Peripheral blood mononuclear cell (primary cell): ENCODE data around the genes USP14 and SMCHD1.

- PRO-cap, 8 experiments = no peak in any of the 8 experiments
Measured at GRCh38 chr18:73240-73680, 23.8 kb upstream of the TUBB8B start.

DNA sequence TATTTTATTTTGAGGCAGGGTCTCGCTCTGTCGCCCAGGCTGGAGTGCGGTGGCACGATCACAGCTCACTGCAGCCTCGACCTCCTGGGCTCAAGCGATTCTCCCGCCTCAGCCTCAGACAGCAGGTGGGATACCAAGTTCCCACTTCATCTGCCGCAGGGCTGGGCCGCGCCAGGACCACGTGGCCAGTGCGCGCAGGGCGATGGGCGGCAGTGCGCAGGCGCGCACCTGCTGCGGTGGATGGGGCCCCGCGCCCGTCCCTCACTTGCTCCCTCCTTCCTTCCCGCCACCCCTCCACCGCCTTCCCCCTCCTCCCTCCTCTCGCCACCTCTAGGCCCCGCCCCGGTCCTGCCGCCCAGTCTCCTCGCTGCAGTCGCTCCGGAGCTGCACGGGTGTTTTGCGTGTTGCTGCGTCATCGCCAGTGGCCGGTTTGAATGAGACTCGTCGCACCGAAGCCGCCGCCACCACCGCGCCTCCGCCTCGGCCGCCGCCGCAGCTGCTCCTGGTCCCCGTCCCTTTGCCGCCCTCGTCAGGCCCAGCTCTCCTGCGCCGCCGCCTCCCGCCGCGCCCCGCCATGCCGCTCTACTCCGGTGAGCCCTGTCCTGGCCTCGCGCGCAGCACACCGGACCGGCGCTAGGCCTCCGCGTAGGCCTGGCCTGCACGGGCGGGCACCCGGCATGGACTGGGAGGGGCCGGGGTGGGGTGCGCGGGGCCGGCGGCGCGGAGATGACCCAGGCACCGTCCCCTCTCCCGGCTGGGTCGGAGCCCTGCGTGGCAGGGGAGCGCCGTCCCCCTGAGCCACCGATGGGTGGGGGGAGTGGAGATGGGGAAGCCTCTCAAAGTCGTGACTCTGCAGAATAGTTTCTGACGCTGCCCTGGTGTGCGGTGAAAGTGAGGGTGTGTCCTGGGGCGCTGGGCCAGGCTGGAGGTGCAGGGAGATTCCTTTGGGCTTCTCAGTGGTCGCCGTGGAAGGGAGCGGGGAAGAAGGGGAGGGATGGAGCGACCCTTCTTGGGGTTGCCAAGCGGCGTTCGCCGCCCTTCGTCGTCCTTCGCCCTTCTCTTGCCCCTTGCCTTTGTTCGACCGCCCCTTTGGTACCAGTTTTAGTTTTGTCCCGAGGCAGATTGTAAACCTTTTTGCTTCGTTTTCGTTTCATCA is at the start of gene USP14:
TSS of gene USP14 (plus strand) at position 433 of the 1,156 bp plus-strand sequence.
- PRO-cap, 8 experiments = peak in 8 of 8 experiments; most common plus-strand start position 464 of the sequence (in 8); most common minus-strand start position 769 of the sequence (in 6)

DNA sequence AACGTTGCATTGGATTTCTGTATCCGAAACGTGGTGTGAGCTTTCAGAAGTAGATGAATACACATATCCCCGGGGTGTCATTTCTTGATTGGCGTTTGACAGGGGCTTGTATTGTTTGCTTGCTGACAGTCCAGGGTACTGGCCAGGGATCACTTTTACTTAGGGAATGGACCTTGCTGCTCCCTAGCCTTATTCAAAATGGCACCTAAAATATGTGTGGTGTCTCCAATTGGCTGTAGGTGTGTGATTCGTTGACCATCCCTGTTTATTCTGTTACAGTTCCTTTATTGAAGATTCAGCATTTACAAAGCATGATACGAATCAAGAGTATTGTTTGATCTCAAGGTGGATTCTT is 901 bp downstream of the USP14 start:
- PRO-cap, 8 experiments = no peak in any of the 8 experiments

DNA sequence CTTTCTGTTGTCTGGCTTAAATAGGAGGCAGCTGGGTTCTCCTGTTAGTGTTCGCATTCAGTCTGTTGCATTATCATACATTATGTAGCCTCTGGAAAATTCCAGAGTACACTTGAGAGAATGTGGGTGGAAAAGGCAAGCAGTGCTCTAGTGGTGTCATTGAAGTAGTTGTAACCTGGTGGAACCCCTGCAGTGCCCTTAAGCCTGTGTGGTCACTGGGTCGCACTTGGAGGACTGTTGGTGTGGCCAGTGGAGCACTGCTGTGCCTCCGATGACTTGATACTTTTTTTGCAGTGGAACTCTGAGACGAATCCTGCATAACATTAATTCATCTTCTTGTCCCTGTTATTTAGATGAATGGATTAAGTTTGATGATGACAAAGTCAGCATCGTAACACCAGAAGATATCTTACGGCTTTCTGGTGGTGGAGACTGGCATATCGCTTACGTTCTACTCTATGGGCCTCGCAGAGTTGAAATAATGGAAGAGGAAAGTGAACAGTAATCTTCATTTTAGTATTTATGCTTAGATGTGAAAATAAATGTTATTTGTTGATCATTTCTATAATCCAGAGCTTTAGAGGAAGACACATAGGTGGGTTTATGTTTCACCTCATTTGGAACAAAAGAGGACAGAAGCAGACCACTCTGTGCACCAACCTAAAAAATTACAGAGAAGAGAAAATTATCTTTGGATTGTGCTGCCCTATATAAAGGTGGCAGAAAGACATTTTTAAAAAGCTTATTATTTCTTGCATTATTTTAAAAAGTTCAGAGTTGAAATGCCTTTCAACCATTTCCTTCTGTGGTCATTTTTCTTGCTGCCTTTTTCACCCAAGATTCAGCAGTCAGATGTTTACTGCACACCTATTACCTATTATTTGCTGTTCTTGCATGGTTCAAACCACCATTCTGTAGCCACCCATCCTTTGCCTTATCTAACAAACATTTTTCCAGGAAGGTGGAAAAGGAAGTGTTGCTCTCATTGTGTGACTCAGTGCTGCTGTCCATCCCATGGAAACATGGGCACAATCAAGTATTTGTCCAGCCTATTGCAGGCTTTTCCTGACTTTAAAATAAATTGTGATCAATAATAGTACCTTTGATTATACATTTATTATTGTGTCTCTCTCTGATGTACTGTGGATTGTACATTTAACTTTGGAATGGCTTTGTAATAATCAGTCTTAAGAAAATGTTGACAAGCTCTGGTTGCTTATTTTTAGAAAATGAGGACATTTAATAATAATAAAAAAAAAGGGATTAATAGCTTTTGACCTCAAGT is 52.9 kb downstream of the USP14 start:
- PRO-cap, 8 experiments = no peak in any of the 8 experiments

- PRO-cap, 8 experiments = no peak in any of the 8 experiments
Measured at GRCh38 chr18:331377-332045, 63.7 kb upstream of the THOC1 start.

- PRO-cap, 8 experiments = no peak in any of the 8 experiments
Measured at GRCh38 chr18:362557-362872, 94.7 kb upstream of the THOC1 start.

- PRO-cap, 8 experiments = no peak in any of the 8 experiments
Measured at GRCh38 chr18:515108-515911, 14.8 kb upstream of the COLEC12 start.

DNA sequence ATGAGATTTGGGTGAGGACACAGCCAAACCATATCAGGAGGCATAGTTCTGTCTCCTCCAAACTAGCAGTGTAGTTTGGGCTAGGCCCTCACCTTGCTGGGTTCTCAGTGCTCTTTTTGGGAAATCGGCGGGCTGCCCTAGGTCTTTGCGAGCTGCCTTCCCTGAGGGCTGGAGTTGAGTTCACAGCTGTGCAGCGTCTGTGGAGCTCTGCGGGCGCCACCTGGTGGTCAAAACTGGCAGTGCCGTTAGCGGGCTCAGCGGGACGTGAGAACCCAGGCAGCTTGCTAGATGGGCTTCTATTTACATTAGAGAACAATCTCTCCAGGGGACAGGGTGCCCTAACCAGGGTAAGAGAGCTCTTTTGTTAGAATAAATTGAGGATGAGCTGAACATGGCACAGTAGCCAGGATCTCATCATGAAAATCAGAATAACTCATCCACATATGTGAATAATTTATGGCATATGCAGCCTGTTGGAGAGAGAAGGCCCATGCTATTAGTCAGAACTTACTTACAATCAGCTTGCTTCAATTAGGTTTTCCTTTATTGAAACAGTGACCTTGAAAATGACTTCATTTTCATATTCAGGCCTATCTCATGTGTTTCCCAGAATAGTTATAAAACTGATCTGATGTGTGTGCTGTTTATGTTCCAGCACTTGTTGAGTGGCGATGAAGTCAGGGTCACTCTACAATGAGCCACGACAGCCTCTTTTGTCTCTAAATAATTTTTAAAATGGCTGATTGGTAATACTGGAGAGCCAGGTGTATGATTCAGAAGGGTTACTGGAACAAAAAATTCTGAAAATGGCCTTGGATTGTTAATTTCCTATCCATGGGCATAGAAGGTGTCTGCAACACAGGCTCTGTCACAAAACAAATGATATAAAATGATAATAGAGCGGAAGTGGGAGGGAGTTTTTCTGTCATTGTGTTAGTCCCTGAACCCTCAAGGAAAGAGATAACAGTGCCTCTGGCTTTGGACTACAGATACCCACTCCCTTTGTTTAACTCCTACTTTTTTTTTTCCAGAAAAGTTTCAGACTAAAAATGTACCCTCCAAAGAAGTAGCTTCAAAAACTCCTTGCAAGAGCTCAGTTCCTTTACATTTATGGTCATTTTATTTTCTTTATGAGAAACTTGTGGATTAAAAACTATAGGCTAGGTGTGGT is 27.6 kb upstream of the YES1 start:
- PRO-cap, 8 experiments = no peak in any of the 8 experiments

DNA sequence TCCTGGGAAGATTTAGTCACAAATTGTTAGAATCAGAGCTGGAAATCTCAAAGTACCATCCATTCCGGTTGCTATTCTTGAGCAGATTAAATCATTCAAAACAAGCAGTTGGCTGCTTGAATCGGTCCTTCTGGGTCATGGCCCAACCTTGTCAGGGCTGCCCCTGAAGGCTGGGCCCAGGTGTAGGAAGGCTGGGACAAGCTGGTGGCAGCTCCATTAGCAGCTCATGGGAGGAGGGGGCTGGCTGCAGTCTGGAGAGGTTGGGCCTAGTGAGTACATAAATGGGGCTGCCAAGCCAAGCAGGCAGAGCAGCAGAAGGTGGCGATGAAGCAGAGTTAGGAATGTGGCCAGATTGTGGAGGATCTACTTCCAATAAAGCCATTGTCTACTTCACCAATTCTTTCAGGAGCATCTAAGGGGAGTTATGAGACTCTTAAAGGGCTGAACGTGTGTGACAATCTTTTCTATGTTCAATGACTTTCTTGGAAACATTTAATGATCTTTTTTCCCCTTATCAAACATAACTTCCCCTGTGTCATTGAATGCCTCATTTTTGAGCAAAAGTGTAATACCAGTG is 81.4 kb downstream of the ADCYAP1 start:
- PRO-cap, 8 experiments = no peak in any of the 8 experiments

- PRO-cap, 8 experiments = no peak in any of the 8 experiments
Measured at GRCh38 chr18:2350445-2351037, 220.8 kb downstream of the METTL4 start.

DNA sequence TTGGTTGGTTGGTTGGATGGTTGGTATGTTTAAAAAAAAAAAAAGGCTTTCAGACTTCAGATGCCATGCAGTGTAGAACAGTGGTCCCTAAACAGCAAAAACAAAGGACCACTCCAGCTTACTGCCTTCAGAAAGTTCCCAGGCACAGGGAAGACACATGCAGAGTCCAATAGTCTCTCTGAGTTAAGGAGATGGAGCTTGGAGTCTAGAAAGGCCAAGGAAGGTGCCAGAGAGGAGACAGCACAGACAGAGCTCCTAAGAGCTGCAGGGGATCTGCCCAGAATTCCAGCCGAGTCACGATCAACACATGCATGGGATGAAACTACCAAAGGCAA is 15.5 kb downstream of the METTL4 start:
- PRO-cap, 8 experiments = peak in 4 of 8 experiments; most common plus-strand start position 280 of the sequence (in 4)

DNA sequence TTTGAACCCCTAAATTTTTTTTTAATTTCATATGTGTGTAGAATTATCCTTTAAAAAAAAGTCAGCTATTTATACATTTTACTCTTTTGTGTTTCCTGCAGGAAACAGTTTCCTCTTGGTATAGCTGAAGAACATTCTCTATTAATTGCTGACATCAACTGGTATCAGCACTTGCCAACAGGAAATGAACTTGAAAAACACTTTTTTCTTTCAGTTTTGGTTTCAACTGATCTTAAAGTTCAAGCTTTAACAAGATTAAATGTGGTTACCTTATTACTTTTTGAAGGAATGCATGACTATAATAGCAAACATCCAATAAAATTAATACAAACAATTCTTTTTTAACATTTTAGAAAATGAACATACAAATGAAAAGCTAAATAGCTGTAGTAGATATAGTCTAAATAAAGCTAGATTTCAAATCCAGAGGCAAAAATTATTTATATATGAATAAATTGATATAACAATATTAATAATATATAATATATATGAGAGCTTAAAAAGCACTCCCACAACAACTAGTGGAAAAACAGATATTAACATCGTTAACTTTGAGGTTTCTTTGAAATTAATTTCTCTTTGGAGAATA is 34.4 kb downstream of the NDC80 start:
- PRO-cap, 8 experiments = no peak in any of the 8 experiments

GRCh38 chr18:2606340-2606697 is 35.0 kb downstream of the NDC80 start:
- PRO-cap, 8 experiments = peak in 3 of 8 experiments; most common plus-strand start chr18:2606636 (in 3); most common minus-strand start chr18:2606455 (in 1)

DNA sequence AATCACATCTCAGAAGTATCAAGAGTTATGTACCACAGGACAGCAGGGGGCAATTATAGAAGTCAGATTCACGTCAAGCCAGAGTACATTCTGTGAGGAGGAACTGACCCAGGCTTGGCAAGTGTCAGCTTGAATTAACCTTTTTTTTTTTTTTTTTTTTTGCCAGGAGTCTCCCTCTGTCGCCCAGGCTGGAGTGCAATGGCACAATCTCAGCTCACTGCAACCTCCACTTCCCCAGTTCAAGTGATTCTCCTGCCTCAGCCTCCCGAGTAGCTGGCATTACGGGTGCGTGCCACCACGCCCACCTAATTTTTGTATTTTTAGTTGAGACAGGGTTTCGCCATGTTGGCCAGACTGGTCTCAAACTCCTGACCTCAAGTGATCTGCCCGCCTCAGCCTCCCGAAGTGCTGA is 18.1 kb upstream of the SMCHD1 start:
- PRO-cap, 8 experiments = peak in 4 of 8 experiments; most common plus-strand start position 86 of the sequence (in 3); most common minus-strand start position 55 of the sequence (in 3)

- PRO-cap, 8 experiments = peak in 8 of 8 experiments; most common plus-strand start chr18:2655726 (in 7); most common minus-strand start chr18:2655535 (in 7)
Measured at GRCh38 chr18:2655473-2655992, at the start of gene SMCHD1. SMCHD1 (plus strand) TSS chr18:2655726.

DNA sequence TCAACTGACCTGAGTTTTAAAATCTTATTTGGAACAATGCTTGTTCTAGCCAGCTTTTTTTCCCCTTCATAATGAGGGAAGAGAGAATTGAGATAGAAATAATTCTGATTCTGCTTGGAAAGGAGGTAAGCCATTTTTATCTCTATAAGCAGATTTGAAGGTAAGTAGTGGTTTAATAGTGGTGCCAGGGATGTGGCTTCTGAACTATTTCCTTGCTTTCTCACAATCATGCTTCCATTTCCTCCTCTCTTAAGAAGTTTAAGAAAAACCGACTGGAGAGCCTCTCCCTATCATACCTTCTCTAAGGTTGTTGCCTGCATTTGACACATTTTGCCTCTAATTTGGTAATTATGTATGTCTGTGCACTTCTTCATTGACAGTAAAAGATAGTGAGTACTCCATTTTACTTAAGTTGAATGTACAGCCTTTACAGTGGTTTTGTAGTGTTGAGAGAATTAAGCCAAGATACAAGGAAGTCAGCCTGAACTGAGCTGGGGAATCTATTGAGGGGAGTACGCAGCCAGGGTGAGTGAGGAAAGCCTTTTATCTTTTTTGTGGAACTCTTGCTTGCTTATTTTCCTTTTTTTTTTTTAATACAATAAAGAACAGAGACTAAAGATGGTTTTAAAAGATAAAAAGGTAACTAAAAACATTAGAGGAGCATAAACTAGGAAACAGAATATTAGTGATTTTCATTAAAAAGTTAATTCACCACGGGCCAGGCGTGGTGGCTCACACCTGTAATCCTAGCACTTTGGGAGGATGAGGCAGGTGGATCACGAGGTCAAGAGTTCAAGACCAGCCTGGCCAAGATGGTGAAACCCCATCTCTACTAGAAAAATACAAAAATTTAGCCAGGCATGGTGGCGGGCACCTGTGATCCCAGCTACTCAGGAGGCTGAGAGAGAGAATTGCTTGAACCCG is 78.8 kb downstream of the SMCHD1 start:
- PRO-cap, 8 experiments = peak in 5 of 8 experiments; most common plus-strand start position 763 of the sequence (in 4)

DNA sequence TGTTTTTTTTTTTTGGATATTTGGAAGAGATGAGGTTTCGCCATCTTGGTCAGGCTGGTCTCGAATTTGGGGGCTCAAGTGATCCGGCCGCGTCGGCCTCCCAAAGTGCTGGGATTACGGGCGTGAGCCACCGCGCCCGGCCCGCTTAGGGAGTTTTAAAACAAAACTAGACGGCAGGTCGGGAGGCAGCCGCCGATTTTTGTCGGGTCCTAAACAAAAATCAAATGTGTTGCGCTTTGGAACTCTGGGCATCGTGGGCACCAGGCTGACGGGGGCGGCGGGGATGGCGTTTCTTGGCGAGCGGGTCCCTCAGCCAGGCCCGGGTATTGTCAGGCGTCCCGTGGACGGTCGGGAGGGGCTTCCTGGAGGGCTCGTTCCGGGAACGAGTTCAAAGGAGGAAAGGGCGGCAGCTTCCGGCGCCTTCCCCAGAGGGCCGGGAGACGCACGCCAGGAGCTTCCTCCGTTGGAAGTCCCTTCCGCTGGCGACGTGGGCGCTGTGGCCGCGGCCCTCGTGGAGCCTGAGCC is 59.0 kb downstream of the EMILIN2 start:
- PRO-cap, 8 experiments = peak in 8 of 8 experiments; most common plus-strand start position 428 of the sequence (in 5); most common minus-strand start position 328 of the sequence (in 1)

GRCh38 chr18:2919402-2919977 is 72.7 kb downstream of the EMILIN2 start:
- PRO-cap, 8 experiments = peak in 4 of 8 experiments; most common plus-strand start chr18:2919501 (in 2); most common minus-strand start chr18:2919468 (in 1)

DNA sequence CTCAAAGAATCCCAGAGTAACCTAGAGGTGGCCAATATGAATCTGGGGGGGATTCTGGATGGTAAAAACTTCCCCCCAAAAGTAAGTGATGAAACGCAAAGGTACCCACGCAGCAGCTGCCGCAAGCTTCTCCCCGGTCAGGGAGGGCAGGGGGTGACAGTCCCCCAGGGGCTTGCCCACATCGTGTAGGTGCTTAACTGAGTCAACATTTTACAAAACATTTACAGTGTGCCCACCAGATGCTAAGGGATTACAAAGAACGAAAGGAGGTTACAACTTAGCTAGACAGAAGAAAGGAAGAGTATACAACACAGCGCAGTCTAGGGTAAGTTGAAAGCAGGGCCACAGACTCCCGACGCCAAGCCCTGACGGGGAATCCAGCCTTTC is 45.6 kb downstream of the LPIN2 start:
- PRO-cap, 8 experiments = no peak in any of the 8 experiments

DNA sequence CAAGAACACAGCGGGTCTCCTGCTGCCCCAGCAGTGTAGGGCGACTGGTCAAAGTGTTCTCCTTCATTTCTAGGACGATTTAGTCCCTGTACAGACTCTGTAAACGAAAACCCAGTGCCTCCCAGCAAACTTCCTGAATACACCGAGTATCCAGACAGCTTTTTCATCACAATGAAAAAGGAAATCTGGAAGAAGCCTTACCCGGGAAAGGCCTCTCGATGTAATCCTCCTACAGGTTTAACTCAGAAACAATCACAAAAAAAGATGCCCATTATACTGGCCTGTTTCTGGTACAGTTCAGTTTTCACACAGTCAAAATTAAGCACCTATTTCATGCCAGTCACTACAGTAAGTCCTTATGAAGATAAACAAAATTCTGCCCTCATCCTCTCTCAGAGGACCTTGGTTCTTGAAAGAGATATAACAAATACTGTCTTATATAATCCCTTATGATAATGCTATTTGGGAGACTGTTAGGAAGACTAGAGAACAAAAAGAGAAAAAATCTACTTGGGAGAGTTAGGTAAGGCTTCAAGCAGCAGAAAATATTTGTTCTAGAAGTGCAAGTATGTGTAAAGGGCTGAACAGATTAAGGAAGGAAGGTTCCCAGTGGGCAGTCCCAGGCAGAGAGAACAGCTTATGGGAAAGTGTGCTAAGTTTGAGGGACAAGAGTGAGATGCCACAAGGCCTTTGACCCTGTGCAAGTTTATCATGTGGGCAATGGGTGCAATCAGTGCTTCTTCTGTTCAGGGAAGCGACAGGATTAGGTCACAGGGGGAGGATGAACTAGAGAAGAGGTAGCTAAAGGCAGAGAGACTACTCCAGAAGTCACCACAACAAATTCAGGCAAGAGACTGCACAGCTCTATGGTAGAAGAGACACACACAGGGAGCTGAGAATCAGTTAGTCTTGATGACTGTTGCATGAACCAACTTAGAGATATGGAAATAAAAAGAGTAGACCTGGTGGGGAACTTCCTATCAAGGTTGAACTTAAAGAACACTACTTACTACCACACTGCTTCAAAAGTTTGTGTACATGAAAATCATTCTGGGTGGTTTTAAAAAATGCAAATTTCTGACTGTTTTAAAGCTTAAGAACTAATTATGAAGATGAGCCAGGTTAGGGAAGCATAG is 44.5 kb downstream of the LPIN2 start:
- PRO-cap, 8 experiments = no peak in any of the 8 experiments